Measurements from ENCODE around the genes FAM47A, TMEM47, TSPAN7 and MID1IP1.

- PRO-cap: no peak
- RAMPAGE, long total RNA, 3 experiments: start-site peak on the plus strand in 2 of 3 experiments, at chrX:31499830-31499890 at its widest, 12 reads per replicate
Observed at GRCh38 chrX:31499680-31500084, 427.8 kb upstream of the FTHL17 start.

DNA sequence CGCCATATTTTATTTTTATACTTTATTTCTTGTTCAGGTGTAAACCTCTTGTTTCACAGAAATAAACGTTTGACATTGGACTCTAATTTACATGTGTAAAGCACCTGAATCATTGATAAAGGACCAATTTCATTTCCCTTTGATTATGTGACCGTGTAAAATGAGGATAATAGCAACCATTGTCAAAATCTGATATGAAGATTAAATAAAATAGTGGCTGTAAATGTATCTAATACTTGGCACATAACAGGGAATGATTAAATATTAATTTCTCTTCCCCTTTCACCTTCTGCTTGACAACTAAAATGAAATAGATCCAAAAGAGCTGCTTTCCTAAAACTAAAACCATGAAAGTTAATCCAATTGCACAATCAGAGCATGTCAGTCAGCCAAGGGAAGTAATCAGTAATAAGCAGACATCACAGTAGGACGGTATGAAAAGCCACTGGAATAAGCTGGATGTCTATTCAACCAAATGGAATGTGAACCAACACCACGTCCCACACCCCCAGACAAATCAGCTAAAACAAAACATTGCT is 859.2 kb upstream of the FTHL17 start:
- PRO-cap: no peak
- RAMPAGE, long total RNA, 3 experiments: no peak in any of the 3 experiments

DNA sequence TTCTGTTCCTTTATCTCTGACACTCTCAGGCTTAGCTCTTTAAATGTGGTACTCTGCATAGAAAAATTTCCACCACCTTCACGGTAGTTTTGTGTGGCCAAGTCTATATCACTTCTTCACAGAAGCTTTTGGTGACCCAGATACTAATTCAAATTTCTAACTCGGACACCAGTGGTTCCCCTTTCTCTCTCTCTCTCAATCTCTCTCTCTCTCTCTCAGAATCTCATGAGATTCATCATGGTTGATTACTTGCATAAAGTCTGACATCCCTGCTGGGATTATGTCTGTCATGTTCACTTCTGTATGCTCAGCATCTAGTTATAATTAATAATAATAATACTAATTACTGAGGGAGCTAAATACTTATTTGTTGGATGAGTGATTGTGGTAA is 1033.9 kb downstream of the DMD start:
- PRO-cap: no peak
- RAMPAGE, long total RNA, 3 experiments: start-site peak on the minus strand in 1 of 3 experiments, centred at position 126 of the sequence, 6 reads per replicate

GRCh38 chrX:32365006-32365450 is 846.3 kb downstream of the DMD start:
- PRO-cap: no peak
- RAMPAGE, long total RNA, 3 experiments: no peak in any of the 3 experiments

DNA sequence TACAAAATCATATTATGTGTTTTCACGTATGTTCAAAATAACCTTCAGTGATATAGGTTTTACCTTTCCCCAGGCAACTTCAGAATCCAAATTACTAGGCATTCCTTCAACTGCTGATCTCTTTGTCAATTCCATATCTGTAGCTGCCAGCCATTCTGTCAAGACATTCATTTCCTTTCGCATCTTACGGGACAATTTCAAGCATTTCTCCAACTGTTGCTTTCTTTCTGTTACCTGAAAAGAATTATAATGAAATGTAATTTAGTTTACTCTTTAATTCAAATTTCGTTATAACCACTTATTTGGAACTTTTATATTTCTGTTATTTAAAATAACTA is 830.9 kb downstream of the DMD start:
- PRO-cap: no peak
- RAMPAGE, long total RNA, 3 experiments: start-site peak on the minus strand in 1 of 3 experiments, centred at position 154 of the sequence, 29 reads per replicate

GRCh38 chrX:33195082-33195908 is 16.1 kb downstream of the DMD start:
- PRO-cap: no peak
- RAMPAGE, long total RNA, 3 experiments: no peak in any of the 3 experiments

GRCh38 chrX:33205294-33205717 is 6.0 kb downstream of the DMD start:
- PRO-cap: no peak
- RAMPAGE, long total RNA, 3 experiments: no peak in any of the 3 experiments

DNA sequence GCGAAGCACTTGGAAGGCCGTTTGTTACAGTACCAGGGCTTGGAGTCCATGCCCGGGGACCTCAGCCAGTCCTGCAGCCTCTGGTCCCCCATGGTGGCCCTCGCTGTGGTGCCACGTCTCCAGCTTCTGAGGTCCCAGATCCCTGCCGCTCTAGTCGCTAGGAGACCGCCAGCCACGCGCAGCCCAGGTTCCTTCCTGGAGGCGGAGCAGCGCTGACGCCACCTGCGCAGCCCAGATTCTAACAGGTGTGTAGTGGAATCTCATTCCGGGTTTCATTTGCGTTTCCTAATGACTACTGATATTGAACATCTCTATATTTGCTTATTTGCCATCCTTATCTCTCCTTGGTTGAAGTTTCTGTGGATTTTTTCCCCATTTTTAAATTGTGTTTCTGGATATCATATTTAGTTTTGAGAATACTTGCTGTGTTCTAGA is at the start of gene FAM47A:
Gene FAM47A, minus strand, starts transcription at position 128 of the 435 bp plus-strand sequence.
- PRO-cap: no peak
- RAMPAGE, long total RNA, 3 experiments: no peak in any of the 3 experiments

GRCh38 chrX:34656589-34657178 is 401 bp downstream of the TMEM47 start:
- PRO-cap: no peak
- RAMPAGE, long total RNA, 3 experiments: no peak in any of the 3 experiments

GRCh38 chrX:34657179-34658182 is at the start of gene TMEM47:
Gene TMEM47 (minus strand): TSS chrX:34657285.
- PRO-cap: bidirectional peak, plus-strand start at chrX:34657484, minus-strand start at chrX:34657285
- RAMPAGE, long total RNA, 3 experiments: no peak in any of the 3 experiments

DNA sequence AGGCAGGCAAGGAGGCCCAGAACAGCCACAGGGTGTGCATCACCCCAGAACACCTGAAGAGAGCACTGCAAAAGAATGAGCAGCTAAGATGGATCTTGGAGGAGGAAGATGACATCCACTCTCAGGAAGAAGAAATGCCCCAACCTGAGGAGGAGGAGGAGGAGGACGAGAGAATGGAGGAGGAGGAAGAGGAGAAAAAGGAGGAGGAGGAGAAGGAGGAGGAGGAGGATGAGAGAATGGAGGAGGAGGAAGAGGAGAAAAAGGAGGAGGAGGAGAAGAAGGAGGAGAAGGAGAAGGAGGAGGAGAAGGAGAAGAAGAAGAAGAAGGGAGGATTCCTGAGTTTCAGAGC is 288.1 kb upstream of the FAM47C start:
- PRO-cap: no peak
- RAMPAGE, long total RNA, 3 experiments: no peak in any of the 3 experiments

DNA sequence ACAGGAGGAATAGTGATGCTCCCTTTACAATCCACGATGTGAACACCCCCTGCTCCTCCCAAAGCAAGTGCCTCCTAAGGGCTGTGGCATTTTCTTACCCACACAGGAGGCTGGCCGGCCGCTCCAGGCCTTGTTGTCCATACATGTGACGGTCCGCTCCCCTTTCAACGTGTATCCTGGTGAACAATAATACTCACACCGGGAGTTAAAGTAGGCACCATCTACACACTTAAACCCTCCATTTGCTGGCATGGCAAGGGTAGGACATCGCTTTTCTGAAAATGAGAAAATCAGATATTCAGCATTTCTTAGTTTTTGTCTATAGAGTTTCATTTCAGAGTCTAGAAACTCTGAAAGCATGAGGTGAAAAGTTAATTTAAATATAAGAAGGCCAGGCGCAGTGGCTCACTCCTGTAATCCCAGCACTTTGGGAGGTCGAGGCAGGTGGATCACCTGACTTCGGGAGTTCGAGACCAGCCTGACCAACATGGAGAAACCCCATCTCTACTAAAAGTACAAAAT is 48.8 kb downstream of the SRPX start:
- PRO-cap: no peak
- RAMPAGE, long total RNA, 3 experiments: start-site peak on the minus strand in 2 of 3 experiments, centred at positions 148 to 165 of the sequence, 96 to 150 reads per replicate

GRCh38 chrX:38561103-38562278 is at the start of gene TSPAN7:
Gene TSPAN7 (plus strand): TSS chrX:38561542.
- PRO-cap: bidirectional peak, plus-strand start at chrX:38561544, minus-strand start at chrX:38561297
- RAMPAGE, long total RNA, 3 experiments: start-site peak on the plus strand in 3 of 3 experiments, at chrX:38561506-38561582 at its widest, 56 to 203 reads per replicate

- PRO-cap: unidirectional peak, plus-strand start at chrX:38801470; unidirectional peak, plus-strand start at chrX:38801659
- RAMPAGE, long total RNA, 3 experiments: start-site peak on the plus strand in 2 of 3 experiments, at chrX:38801418-38801688 at its widest, 33 to 43 reads per replicate
Observed at GRCh38 chrX:38800925-38802256, at the start of gene MID1IP1. Gene MID1IP1 (plus strand): TSS chrX:38801459.

- PRO-cap: bidirectional peak, plus-strand start at chrX:38804177, minus-strand start at chrX:38803972; bidirectional peak, plus-strand start at chrX:38804373, minus-strand start at chrX:38804372
- RAMPAGE, long total RNA, 3 experiments: start-site peak on the plus strand in 3 of 3 experiments, at chrX:38804116-38804292 at its widest, 33 to 159 reads per replicate
Observed at GRCh38 chrX:38803497-38804540, 2.6 kb downstream of the MID1IP1 start.

GRCh38 chrX:38817123-38817448 is 15.8 kb downstream of the MID1IP1 start:
- PRO-cap: no peak
- RAMPAGE, long total RNA, 3 experiments: no peak in any of the 3 experiments

GRCh38 chrX:38878491-38878953 is 77.3 kb downstream of the MID1IP1 start:
- PRO-cap: no peak
- RAMPAGE, long total RNA, 3 experiments: no peak in any of the 3 experiments

GRCh38 chrX:39144099-39144904 is 343.0 kb downstream of the MID1IP1 start:
- PRO-cap: no peak
- RAMPAGE, long total RNA, 3 experiments: no peak in any of the 3 experiments

DNA sequence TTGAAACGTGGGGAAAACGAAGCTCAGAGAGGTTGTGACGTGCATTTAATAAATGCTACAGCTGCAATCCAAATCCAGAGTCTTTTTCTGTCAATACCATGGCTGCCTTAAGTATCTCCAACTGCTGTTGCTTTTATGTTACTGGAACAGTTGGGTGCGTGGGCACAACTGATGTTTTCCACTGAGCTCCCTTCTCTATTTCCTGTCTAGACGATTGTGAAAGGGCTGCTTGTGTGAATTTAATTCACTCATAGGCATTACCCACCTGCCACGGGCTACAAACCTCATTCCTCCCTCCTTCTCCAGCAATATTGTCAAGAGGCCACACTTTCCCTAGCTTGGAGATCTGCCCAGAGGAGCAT is 526.0 kb downstream of the MID1IP1 start:
- PRO-cap: no peak
- RAMPAGE, long total RNA, 3 experiments: no peak in any of the 3 experiments

GRCh38 chrX:39519600-39520102 is 578.1 kb downstream of the BCOR start:
- PRO-cap: no peak
- RAMPAGE, long total RNA, 3 experiments: no peak in any of the 3 experiments